ENCODE measurements around a stretch of chr9.

- PRO-cap, result no peak
- RAMPAGE, long total RNA, 4 experiments, result no peak in any of the 4 experiments
Measured at GRCh38 chr9:86021192-86021592, 78.2 kb downstream of the GOLM1 start.

GRCh38 chr9:86040616-86041033 is 58.7 kb downstream of the GOLM1 start:
- PRO-cap, result no peak
- RAMPAGE, long total RNA, 4 experiments, result start-site peak on the minus strand in 3 of 4 experiments, at chr9:86040749-86040856 at its widest, 48 to 258 reads per replicate

- PRO-cap, result no peak
- RAMPAGE, long total RNA, 4 experiments, result no peak in any of the 4 experiments
Measured at GRCh38 chr9:86246690-86247305, 12.7 kb downstream of the C9orf153 start.

GRCh38 chr9:86354734-86355358 is 636 bp upstream of the TUT7 start:
- PRO-cap, result no peak
- RAMPAGE, long total RNA, 4 experiments, result no peak in any of the 4 experiments

GRCh38 chr9:86715045-86715479 is 232.2 kb downstream of the GAS1 start:
- PRO-cap, result no peak
- RAMPAGE, long total RNA, 4 experiments, result no peak in any of the 4 experiments

DNA sequence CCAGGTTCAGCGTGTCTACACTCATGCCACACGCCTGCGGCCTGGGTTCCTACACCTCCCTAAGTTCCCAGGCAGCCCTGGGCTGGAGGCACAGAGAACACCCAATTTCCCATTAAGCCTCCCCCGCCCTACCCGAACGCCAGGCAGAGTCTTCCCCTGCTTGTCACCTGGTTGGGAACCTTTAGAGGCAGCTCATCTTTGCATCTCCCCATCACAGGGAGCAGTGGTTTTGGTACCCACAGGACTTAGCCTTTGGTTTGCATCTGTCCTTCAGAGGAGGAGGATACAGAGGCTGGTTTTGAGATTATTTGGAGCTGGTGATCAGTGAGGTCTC is 196.5 kb downstream of the GAS1 start:
- PRO-cap, result no peak
- RAMPAGE, long total RNA, 4 experiments, result no peak in any of the 4 experiments

- PRO-cap, result no peak
- RAMPAGE, long total RNA, 4 experiments, result no peak in any of the 4 experiments
Measured at GRCh38 chr9:87030019-87030557, 82.8 kb upstream of the GAS1 start.

DNA sequence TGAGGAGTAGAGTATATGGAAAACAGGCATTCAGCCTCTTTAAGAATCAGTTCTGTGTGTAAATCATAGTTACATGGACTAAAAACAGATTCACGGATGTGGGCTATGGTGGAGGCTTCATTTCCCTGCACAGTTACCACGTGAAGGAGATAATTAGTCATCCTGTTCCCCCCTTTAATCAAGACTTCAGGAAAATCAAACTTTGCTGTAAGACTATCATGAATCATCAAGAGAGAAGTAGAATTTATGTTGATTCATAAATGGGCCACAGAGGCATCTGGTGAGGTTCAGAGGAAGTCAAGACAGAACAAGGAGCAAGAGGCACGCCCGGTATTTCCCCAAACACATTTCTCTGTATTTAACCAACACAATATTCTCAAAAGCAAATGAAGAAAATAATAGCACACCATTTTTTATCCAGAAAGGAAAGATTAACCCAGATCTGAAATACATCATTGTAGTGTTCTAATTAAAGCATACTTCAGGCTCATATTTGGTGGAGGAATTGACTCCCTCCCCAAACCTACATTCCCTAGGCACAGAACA is 175.7 kb upstream of the GAS1 start:
- PRO-cap, result no peak
- RAMPAGE, long total RNA, 4 experiments, result no peak in any of the 4 experiments

DNA sequence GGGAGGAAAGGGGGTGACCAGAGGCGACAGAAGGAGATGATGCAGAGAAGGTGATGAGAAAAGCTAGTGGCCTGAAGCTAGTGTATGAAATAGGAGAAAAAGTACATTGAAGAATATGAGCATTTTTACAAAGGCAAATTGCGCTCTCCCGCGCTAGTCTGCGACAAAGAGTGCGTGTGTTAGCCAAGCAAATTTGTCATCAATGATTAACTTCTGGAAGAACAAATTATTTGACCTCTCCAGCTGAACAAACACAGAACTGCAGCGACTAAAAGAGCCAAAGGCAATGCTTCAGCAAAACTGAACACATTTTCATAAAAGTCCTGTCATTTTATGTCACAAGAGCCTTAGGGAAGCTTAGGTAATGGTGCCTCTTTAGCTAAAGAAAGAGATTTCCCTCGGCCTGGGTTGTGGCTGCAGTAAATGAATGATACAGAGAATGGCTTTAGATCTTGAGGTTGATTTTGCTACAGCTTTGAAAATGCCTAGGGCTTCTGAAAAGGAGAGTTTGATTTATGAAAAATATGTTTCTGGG is 101.6 kb upstream of the DAPK1 start:
- PRO-cap, result no peak
- RAMPAGE, long total RNA, 4 experiments, result no peak in any of the 4 experiments

- PRO-cap, result no peak
- RAMPAGE, long total RNA, 4 experiments, result no peak in any of the 4 experiments
Measured at GRCh38 chr9:88077760-88078281, 60.5 kb downstream of the SPATA31C2 start.

- PRO-cap, result no peak
- RAMPAGE, long total RNA, 4 experiments, result no peak in any of the 4 experiments
Measured at GRCh38 chr9:88198166-88198874, 60.0 kb upstream of the SPATA31C2 start.

DNA sequence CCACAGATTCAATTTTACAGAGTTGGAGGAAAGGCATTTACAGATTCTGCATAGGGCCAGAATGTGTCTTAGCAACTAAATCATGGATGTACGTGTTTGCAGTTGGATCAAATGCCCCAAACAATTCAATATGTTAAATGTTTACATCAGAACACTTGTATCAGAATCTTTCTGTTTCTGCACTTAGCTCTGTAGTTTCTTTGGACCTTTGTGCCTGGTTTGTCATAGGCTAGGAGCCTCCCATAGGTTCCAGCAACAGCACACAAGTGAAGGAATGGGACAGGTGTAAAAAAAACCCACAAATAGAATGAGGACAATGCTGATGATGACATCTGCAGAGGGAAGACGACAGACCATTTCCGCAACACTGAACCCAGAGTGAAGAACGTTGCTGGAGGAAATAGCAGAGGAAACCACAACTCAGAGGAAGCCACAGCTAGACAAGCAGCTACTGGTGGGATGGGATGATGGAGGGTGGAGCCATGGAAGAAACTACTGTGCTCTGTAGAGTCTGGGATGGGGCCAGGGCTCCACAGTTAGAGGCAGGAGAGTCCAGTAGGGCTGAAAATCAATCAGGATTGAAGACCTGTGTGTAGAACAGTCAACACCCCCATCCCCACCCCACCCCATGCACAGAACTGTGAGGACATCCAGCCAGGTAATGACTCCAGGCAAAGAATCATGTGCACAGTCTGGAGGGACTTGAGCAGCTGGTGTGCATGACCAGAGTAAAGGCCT is 65.4 kb upstream of the SPIN1 start:
- PRO-cap, result no peak
- RAMPAGE, long total RNA, 4 experiments, result no peak in any of the 4 experiments

DNA sequence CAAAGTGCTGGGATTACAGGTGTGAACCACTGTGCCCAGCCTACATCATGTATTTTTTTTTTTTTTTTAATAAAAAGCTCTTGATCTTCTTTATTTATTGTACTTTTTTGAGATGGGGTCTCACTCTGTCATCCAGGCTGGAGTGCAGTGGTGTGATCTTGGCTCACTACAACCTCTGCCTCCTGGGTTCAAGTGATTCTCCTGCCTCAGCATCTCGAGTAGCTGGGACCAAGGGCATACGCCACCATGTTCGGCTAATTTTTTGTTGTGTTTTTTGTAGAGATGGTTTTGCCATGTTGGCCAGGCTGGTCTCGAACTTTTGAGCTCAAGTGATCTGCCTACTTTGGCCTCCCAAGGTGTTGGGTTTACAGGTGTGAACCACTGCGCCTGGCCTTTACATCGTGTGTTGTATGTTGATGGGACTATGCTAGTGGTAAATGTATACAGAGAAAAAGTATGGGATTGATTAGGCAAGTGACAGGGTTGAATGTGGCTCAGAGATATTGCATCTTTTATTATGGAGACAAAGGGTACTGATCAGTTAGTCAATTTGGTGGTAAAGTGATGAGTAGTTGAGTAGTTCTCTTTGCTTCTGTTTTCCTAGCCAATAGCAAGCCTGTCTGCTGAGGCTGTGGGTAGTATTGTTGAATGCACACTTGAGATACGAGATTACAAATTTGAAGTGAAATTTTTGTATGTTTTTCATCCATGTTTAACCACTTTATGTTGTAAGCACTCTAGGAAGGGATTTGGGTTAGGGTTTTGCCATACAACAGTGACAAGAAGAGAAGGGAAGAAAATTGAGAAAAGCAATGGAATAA is 35.6 kb downstream of the SPIN1 start:
- PRO-cap, result no peak
- RAMPAGE, long total RNA, 4 experiments, result no peak in any of the 4 experiments

GRCh38 chr9:88646528-88646885 is 111.5 kb downstream of the NXNL2 start:
- PRO-cap, result no peak
- RAMPAGE, long total RNA, 4 experiments, result no peak in any of the 4 experiments

DNA sequence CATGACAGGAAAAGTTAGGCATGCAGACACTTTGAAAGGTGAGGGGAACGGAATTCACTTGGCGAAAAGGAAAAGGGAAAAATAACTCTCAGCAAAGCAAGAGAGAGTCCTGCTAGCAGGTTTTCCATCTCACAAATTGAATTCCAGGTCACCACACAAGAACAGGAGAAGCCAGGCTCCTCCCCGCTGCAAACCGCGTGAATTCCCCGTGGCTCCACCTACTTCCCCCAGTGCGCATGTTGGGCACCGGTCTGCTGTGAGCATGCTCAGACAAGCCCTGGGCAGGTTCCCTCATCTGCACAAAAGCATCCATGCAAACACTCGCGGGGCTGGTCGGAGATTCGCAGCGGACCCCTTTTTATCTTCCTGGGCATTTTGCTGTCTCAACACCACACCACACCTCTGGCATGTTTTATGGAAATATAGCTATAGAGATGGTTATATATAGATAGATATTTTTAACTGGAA is 58.5 kb upstream of the S1PR3 start:
- PRO-cap, result no peak
- RAMPAGE, long total RNA, 4 experiments, result no peak in any of the 4 experiments

- PRO-cap, result no peak
- RAMPAGE, long total RNA, 4 experiments, result no peak in any of the 4 experiments
Measured at GRCh38 chr9:88989086-88989603, 2.1 kb upstream of the S1PR3 start.

DNA sequence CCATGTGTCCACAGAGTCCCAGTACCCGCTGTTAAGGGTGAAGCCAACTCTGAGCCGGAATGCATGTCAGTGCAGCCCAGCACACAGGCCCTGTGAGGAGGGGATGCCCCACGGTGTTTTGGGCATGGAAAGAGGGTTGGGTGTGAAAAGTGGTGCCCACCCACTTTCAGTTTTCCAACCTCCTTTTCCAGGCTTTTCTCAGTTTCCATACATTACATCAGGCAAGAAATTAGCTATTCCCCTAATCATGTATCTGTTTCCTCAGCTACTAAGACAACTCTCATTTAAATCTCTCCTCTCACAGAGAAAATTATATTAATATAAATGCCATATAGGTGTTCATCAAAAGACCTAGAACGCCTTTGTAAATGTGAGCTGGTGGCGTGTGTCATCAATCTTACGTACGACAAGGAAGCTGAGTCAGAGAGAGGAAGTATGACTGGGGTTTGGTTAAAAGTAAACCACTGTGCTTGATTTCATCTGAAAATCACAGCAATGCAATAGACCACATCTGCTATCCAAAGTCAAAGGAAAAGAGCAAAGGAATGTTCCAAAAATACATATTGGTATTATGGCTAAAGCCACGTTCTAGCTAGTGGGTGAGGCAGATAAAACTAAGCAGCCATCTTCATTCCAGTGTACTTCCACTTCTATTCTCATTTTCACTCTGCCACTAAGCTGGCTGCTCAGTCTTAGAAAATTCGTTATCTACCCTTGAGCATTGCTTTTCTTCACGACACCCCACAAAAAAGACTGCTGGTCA is 24.1 kb downstream of the SHC3 start:
- PRO-cap, result no peak
- RAMPAGE, long total RNA, 4 experiments, result no peak in any of the 4 experiments

- PRO-cap, result no peak
- RAMPAGE, long total RNA, 4 experiments, result start-site peak on the plus strand in 1 of 4 experiments, at chr9:89345599-89345653 at its widest, 9 reads per replicate
Measured at GRCh38 chr9:89345153-89345881, 27.0 kb downstream of the SECISBP2 start.

DNA sequence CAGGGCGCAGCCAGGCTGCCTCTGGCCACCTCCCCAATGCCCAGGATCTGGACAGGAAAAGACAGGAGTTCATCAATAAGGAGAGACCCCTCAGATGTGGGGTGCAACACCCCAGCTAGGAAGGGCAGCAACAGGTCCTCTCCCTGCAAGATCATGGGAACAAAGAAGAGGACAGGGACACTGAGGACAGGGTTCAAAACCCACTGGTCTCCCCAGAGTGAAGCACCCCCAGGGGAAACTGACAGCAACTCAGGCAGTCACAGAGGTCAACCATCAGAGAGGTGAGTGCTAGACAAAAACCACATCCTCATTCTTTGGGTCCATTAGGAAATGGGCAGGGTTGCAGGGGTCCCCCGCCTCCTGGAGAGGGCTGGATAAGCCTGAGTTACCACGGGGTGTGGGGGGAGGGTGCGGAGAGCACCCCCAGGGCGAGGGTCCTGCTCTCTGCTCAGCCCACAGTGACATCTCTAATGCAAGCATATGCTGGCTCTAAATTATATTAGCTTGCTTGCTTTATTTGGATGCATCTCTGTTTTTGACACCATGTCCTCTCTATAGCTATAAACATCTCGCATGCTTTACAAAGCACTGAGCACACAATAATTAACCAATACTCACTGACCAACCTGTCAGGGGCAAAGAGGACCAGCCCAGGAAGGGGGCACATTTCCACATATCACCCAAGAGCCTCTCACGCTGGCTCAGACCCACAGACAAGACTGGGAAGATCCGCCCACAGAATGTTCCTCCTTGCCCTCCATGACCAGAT is 33.3 kb downstream of the SEMA4D start:
- PRO-cap, result no peak
- RAMPAGE, long total RNA, 4 experiments, result no peak in any of the 4 experiments

GRCh38 chr9:89496728-89497697 is 900 bp downstream of the SEMA4D start:
- PRO-cap, result bidirectional peak, plus-strand start at chr9:89496886, minus-strand start at chr9:89496615; unidirectional peak, plus-strand start at chr9:89497222; bidirectional peak, plus-strand start at chr9:89497323, minus-strand start at chr9:89497281
- RAMPAGE, long total RNA, 4 experiments, result no peak in any of the 4 experiments

Measured in transverse colon (tissue), 4 donors.